Bronchial lymph node (tissue), 1 donor: ENCODE results near the genes EME2 and HAGH.

DNA sequence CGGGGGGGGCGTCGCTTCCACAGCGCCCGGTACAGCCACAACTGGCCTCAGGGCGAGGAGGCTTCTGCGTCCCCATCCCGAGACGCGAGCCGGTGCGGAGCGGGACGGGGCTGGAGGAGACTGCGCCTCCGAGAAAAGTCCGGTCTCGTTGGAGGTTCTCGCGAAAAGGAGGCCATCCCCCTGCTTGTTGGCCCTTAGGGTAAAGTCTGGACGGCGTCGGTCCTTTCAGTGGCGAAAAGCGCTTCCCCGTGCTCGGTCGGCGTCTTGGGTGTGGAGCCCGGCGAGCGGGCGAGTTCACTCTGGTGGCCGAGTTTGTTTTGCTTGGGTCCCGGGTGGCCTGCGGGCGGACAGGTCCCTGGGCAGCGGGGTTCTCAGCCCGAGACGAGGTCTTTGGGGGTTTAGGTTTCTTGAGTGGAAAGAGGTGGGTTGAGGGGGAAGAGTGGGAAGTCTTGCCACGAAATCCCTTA, 606 bp downstream of the CRAMP1 start:
- PRO-cap: no peak

- PRO-cap: no peak
Observed at GRCh38 chr16:1658611-1659347, 19.3 kb upstream of the JPT2 start.

- PRO-cap: no peak
Observed at GRCh38 chr16:1678368-1679214, 512 bp downstream of the JPT2 start.

DNA sequence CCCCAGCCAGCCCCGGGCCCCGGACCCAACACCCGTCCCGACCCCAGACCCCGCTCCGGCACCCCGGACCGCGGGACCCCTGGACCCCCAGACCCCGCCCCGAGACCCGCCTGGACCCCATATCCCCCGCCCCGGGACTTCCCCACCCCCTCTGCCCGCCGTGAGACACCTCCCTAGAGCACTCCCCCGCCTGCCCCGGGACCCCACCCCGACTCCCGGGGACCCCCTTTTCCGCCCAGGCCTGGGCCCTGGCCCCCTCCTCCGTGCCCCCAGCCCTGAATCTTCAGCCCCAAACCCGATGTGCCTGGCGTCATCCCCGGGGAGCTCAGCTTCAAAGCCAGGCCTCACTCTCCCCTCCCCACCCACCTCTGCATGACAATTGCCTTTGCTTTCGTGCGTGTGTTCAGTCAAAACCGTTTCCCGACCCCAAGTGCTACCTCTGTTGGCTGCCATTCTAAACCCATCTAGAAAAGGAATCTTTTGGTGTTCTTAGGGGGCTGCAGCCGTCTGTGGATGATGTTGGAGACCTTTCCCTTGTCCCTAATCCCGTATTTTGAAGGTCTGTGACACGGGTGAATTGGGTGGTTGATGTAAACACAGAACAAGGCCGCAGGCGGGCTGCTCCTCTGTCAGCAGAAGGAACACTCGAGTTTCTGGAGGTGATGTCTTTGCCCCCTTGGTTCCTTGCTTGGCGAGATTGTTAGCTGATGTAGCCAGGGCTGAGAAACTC, 869 bp downstream of the MAPK8IP3 start:
- PRO-cap: no peak

DNA sequence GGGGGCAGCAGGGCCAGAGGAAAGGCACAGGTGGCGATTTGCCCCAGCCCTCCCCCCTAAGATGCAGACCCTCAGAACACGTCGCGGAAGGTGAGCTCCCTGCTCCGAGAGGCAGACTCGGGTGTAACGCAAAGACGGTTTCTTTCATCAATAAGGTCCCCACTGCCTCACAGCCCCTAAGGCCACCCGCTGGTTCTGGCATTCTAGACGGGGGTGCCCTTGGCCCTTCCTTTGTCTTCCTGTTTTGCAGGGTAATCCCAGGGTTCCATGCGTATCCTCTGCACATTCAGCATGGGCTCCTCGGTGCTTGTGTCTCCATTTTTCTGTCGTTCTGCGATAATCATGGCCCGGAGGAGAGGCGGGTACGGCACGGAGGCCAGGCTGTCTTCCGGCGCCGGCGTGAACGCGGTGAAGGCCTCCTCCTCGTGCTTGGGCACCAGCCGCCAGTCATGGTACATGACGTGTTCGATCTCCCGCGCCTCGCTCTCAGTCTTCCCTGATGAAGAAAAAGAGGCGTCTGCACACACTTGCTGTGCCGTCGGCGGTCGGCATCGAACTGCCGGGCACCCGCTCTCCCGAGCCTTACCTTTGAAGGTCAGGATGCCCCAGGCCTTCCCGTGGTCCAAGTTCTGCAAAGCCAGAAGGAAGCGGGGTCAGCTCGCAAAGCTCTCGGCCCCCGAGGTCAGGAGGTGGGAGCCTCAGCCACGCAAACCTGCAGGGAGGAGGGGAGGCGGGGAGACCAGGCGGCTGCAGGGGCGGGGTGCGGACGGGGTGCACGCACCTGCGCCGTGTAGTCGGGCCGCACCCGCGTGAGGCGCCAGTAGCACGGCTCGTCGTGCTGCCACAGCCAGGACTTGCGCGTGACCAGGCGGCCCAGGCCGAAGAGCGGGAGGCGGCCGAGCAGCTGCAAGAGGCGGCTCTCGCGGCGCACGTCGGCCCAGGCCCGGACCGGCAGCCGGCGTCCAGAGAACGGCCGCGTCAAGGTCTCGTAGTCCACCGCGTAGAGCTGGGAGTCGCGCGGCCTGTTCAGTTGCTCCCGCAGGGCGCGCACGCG, at the start of gene EME2:
Gene EME2 (plus strand): TSS at position 793 of the 1,054 bp plus-strand sequence.
- PRO-cap: bidirectional peak, plus-strand start at position 881 of the sequence, minus-strand start at position 714 of the sequence

- PRO-cap: no peak
Observed at GRCh38 chr16:1779113-1779425, 3.3 kb downstream of the SPSB3 start.

DNA sequence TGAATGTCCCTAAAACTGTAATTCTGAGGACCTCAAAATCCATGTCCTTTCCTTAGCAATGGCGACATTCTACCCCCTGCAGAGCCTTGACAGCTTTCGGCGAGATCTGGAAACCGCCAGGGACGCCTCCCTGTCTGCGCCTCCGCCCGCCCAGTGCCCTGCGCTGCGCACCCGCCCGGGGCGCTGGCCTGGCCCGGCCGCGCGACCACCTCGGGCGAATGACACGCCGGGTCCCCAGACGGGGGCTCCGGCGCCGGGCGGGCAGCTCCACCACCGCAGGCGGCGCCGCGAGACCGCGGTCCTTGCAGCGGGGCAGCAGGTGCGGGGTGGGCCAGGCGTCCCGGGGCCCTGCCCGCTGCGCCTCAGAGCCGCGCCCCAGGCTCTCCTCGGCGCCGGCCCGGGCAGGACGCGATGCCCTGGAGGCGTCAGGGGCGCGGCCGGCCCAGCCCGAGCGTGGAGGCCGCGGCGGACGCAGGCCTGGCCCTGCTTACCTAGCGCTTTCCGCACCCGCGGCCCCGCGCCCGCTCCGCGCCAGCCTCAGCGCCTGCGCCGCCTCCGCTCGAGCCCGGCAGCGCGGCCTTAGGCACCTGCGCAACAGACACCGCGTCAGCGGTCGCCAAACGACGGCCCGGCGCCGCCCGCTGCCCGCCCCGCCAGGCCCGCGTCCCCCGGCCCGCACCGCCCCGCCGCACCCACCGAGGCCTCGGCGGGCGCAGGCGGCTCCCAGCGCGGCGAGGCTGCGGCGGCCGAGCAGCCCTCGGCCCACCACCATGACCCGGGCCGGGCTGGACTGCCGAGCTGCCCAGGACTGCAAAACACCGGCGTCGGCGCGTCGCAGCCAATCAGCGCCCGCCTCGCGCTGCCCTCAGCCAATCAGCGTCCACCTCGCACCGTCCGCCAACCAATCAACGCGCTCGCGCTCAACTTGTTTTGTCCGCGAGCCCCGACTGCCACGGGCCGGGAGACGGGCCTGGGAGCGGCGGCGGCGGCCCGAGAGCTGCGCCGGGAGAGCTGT, at the start of gene HAGH:
Gene HAGH (minus strand): TSS at position 810 of the 1,015 bp plus-strand sequence.
- PRO-cap: bidirectional peak, plus-strand start at position 960 of the sequence, minus-strand start at position 810 of the sequence

GRCh38 chr16:1940102-1941228, 2.5 kb downstream of the MSRB1 start:
- PRO-cap: no peak

GRCh38 chr16:1975928-1976521, 4.2 kb downstream of the TBL3 start:
- PRO-cap: no peak

DNA sequence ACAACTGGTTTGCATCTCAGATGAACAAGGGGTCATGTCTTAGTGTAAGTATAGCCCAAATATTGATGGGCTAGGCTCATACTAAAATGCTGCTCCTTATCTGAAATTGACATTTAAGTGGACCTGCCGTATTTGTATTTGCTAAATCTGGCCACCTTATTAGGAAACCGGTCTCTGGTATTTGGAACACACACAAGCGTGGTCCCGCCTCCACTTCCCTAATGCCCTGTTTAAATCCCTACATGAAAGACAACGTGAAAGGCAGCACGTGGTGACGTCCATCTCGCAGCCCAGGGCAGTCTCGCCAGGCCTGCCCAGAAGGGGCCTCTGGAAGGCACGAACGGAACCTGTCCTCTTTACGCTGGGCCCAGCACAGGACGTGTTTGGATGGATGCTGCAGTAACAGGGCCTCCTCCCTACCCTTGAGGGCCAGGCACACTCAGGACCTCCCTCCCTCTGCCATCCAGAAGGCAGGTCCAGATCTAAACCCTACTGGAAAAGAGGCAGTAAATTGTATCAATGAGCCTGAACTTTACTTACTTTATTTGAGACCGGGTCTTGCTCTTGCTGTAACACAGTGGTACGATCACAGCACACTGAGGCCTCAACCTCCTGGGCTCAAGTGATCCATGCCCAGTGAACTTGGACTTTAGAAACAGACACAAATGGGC, 9.4 kb upstream of the NPW start:
- PRO-cap: no peak

GRCh38 chr16:2037364-2038430, 9.9 kb downstream of the NTHL1 start:
- PRO-cap: no peak

GRCh38 chr16:2125956-2126993, 9.4 kb downstream of the PKD1 start:
- PRO-cap: no peak

DNA sequence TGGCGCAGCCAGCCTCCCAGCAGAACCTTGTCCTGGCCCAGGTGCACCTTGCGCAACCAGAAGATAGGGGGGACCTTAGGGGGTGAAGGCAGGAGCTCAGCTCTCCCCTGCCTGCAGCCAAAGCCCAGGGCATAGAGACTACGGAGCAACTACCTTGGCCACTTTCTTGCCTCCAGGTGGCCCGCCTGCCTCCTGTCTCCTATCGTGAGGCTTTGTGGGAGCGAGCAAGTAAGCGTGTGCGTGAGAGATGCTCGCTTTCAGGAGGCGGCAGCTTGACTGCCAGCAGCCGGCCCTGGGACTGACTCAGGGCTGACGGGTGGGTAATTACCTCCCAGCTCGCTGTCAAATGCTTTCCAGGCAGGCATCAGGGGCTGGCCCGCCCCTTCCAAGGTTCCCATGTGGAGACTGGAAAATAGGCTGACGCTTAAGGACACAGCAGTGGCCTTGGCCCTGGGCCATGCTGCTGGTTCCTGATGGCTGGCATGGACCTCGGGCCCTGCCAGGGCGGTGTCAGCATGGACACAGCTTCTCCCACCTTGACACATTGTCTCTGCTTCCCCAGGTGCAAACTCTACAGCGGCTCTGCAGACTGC, 19.1 kb downstream of the TRAF7 start:
- PRO-cap: no peak

DNA sequence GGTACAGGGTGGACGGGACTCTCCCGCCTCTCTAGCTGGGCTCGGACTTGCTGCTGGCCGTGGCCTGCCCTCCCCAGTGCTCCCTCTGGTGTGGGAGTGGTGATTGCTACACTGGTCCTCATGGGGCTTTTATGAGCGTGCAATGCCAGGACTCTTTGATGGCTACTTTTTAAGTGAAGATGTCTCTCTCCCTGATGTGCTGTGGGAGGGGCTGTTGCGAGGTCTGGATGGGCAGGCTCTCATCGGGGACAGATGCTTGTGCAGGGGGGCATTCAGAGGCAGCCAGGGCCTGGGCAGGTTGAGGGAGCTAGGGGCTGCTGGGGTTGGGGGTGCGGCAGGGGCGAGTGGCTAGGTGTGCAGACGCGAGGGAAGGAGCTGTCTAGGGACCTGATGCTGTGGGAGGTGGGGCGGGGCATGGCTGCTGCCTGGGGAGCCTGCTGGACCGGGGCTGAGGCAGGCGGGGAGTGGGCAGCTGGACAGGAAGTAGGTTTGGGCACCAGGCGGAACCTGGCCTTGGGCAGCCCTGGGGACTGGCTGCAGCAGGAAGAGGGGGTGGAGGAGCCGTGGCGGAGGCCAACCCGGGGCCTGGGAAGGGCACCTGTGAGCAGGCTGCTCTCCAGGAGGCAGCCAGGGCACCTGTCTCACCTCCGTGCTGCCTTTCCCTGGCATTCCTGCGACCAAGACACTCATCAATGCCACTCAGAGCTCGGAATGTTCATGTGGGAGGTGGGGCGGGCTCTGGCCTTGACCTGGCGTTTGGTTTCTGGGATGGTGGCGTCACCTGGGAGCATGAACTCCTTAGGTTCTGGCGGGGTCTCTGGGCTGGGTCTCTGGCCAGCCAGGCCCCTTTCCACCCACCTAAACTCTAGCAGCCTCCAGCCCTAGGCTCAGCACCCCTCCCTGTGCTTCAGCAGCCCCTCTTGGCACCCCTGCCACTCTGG, 5.9 kb upstream of the DNASE1L2 start:
- PRO-cap: no peak

- PRO-cap: no peak
Observed at GRCh38 chr16:2234679-2235812, 1.2 kb upstream of the DNASE1L2 start.

DNA sequence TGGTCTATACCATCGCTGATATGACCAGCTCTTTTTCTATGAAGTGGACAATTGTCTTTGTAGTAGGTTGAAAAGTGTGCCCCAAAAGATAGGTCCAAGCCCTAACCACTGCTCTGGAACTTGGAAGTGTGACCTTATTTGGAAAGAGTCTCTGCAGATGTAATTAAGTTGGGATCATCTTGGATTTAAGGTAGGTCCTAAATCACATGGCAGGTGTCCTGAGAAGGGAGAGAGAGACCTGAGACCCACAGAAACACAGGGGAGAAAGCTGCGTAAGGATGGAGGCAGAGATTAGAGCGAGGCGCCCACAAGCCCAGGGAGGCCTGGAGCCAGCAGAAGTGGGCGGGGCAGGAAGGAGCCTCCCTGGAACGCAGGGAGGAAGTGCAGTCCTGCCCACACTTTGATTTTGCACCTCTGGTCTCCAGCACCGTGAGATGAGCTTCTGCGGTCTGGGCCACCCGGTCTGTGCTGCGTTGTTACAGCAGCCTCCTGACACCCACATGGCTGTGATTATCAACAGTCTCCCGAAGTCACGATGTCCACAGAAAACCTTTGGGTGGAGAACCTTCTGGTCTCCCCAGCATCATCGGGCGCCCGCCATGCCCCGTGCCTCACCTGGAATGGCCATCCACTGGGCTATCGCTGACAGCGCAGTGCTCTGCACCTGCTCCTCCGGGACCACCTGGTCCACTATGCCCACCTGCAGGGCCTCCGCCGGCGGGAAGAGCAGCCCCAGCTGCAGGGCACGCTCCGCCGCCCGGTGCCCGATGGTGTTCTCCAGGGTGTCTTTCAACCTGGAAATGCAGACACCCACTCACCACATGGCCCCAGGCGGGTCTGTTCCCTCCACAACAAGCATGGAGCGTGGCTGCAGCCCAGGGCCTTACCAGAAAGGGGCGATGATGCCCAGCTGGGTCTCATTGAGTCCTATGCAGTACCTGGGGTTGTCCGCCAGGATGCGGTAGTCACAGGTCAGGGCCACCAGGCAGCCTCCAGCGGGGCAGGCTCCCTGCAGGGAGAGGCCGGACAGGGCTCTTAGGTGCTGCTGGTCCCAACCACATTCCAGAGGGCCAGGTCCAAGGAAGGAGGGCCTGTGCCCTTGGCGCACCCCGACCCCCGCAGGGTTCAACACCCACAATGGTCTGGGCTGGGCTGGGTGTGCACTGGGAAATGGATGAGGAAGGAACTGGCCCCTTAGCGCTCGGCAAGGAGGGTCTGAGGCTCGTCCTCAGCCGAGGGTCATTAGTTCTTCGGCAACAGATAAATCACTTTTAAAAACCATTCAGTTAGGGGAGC, 6.6 kb downstream of the DNASE1L2 start:
- PRO-cap: no peak

DNA sequence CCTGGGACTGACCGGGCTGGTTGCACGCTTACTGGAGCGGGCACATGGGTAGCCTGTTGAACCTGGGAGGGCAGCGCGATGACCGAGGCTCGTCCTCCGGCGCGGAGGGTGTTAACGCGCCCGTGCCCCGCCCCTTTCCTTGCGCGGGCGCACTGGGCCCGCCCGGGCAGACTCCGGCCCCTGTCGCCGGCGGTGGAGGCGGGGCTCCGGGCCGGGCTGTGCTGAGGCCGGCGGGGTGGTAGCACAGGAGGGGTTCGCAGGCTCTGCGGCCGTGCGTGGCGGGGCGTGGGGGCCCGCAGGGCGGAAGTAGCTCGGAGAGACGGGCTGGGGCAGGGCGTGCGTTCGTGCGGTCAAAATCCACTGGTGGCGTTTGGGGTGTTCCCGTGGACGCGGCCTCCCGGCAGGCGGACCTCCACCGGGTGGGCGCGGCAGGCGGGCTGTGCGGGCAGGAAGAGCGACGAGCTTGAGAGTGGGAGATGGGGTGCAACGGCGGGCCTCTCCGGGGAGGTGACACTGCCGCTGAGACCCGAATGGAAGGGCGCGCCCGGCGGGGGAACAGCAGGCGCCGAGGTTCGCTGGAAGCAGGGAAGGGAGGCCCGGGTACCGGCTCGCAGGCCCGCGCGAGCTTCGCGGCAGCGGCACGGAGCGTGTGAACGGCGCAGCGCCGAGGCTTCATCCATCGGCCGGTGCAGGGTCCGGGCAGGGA, 501 bp upstream of the RNPS1 start:
- PRO-cap: bidirectional peak, plus-strand start at position 224 of the sequence, minus-strand start at position 110 of the sequence

- PRO-cap: no peak
Observed at GRCh38 chr16:2466810-2467907, 3.9 kb upstream of the NTN3 start.

- PRO-cap: no peak
Observed at GRCh38 chr16:2483219-2483844, 8.4 kb downstream of the TBC1D24 start.

GRCh38 chr16:2513513-2513822, 284 bp upstream of the ATP6V0C start:
- PRO-cap: bidirectional peak, plus-strand start at chr16:2513972, minus-strand start at chr16:2513593